ENCODE results near the genes OR2G3, OR14K1, OR2L13 and OR2T34.

GRCh38 chr1:247605551-247605875 lies at the start of gene OR2G3:
OR2G3 (plus strand) TSS chr1:247605586.
- PRO-cap: no peak
- RRBS: no CpG with 5 or more reads among the region's 4 CpGs

DNA sequence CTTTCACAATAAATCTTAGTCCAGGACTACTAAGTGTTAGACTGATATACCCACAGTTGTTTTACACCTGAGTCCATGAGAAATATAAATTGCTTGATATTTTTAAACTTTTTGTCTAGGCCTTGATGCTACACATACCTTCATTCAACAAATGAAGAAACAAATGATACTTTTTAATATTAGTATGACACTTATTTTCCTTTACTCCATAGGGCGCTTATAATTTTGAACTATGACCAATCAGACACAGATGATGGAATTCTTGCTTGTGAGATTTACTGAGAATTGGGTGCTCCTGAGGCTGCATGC lies at the start of gene OR14K1:
TSS of gene OR14K1 (plus strand) at position 233 of the 309 bp plus-strand sequence.
- PRO-cap: no peak
- RRBS: no CpG with 5 or more reads among the region's 1 CpG

DNA sequence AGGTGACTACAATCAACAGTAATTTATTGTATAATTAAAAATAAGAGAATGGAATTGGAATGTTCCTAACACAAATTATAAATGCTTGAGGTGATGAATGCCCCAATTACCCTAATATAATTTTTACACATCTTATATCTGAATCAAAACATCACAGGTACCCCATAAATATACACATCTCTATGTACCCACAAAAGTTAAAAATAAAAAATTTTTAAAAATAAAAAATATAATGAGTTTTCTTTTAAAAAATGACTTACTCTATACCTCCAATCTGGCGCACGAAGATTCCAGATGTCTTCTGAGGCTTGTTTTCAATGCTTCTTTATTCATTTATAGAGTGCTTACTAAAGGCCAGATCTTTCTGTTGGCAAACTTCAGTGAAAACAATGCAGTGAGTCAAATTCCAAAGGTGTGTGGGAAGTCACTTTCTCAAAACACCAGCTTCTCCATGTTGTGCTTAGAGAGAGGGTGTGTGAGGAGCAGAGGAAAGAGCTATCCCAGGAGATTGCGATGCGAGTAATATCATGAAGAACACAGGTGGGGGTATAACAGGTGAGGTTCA lies 5.0 kb downstream of the OR14A16 start:
- PRO-cap: no peak
- RRBS: no CpG with 5 or more reads among the region's 4 CpGs

- PRO-cap: unidirectional peak, minus-strand start at chr1:247894339
- RRBS: no CpG with 5 or more reads among the region's 21 CpGs
These were observed 1.3 kb upstream of the OR2W3 start for GRCh38 chr1:247894041-247894541.

DNA sequence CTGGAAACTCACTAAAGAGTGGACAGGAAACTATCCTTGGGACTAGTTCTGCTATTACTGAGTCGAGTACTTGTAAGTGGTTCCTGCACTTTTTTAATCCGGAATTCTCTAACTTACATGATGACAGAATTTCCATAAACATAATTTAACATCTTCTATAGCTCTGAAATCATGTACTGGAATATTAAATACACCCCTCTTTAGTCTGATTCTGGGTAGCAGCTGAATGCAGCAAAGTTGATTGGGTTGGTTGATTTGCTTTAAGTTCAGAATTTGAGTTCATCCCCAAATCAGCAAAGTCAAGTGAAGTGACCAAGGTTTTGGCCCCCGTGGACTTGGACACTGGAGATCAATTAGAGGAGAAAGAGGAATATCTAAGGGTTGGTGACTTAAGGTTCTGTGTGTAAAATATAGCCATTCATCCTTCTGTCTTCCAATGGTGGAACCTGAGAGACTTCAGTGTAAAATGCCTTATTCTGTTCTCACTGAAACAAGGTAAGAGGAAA lies at the start of gene OR2L13:
TSS of gene OR2L13 (plus strand) at position 425 of the 506 bp plus-strand sequence.
- PRO-cap: no peak
- RRBS: no CpG with 5 or more reads among the region's 3 CpGs

DNA sequence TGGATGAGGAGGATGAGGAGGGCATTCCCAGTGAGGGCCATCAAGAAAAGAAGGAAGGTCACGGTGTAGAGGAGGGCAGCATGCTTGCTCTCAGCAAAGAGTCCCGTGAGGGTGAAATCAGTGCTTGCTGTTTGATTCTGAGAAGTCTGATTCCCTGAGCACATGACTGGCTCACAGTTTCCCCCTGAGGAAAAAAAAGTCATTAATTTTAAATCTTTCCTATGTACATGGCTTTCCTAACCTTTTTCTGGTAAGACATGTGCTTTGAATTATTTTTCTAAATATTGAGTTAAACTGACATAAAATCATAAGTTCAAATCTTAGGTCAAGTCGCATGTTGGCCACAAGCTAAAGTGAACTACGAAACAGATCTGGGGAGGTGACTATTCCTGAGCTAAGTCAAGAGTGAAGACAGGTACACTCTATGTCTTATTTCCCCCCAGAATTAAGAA lies at the start of gene OR2T34:
TSS of gene OR2T34 (minus strand) at position 164 of the 452 bp plus-strand sequence.
- PRO-cap: no peak
- RRBS: no CpG with 5 or more reads among the region's 4 CpGs

GRCh38 chr1:248811965-248812693 lies 13.6 kb downstream of the SH3BP5L start:
- PRO-cap: no peak
- RRBS: no CpG with 5 or more reads among the region's 36 CpGs

GRCh38 chr1:248819001-248819461 lies 6.7 kb downstream of the SH3BP5L start:
- PRO-cap: no peak
- RRBS: no CpG with 5 or more reads among the region's 4 CpGs

DNA sequence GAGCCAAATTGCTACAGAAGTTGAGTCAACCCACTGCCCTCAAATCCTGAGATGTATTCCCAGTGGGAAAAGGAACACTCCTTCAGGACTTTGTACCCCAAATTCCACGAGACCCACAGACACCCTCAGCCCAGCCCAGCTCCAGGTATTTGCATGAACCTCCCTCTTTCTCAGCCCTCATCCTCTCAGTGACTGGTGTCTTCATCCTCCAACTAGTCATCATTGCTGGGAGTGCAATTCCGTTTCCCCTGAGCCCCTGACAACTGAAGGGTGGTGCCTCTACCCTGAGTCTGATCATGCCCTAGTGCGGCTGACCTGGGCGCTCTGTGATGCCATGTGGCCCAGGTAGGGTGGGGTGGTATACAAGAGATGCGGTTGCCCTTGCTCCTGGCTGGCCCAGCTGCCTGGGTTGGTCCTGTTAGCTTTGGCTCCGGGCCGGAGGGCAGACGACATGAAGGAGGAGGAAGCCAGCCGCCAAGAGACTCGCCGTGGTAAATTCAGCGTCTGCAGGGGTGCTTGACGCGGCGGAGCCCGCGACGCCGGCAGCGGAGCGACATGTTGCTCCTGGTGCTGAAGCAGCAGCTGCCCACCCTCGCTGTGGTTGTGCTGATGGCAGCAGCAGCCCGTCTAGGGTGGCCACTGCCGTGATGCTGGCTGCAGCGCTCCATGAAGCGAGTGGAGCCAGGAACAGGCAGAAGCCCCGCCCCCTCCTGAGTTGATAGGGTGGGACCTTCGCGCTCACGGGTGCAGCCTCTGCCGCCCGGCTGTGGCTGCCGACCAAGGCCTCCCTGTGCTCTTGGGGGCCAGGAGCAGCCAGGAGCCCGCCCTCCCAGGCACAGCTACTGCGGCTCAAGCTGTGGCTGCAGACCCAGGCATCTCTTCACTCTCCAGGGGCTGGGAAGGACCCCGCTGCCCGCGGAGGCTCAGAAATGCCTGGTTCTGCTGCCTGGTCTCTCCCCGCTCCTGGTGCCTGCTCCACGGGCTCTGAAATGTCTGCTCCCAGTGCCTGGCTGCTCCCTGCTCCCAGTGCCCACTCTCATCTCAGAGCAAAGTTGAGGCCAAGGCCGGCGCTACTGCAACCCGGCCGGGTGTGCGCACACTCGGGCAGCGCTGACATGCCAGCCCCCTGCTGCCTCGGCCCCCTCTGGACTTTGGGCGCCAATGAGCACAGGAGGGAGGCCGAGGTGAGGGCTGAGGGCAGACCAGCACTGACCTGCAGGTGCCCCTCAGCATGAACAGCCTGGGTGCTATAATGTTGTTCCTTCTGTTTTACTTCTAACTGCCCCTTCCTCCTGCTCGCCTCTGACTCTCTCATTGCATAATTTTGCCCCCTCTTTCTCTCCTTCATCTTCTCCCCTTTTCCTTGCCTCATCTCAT lies 4.2 kb upstream of the ZNF692 start:
- PRO-cap: no peak
- RRBS: no CpG with 5 or more reads among the region's 51 CpGs